ENCODE results near the genes GOLGA6L7 and TJP1.

DNA sequence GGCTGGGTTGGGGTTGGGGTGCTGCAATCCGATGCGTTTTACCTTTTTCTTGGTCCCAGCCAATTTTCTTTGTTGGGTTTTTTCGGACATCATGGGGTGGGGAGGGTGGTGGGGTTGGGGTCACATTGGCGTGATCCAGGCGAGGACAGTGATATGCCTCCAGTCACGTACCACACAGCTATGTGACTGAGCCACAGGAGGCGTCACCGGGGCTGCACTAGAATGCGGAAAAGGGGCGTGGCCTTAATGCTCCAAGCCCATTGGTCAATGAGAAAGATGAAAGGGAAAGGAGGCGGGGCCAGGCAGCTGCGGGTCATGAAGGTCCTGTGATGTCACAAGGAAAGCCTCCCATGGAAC is at the start of gene GOLGA6L7:
Gene GOLGA6L7, minus strand, starts transcription at position 188 of the 357 bp plus-strand sequence.
- PRO-cap: no peak
- RAMPAGE, long total RNA, 3 experiments: no peak in any of the 3 experiments

DNA sequence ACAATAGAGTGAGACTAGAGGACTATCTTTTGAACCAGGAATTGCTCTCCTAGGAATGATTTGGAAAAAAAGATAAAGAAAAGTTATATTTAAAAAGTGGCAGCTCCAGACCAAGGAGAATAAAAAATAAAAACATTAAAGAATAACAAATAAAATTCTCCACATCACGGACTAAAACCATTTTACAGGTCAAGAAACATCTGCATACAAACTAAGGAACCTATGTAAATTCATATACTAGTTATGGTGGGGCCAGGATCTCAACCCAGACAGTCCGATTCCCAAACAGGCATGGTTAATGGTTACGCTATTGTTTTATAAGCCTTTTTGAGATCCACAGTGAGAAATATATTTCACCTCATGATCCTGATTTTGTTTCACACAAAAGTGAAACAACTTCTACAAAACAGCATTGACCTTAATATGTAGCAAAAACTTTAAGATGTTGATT is 1.9 kb downstream of the NSMCE3 start:
- PRO-cap: no peak
- RAMPAGE, long total RNA, 3 experiments: no peak in any of the 3 experiments

DNA sequence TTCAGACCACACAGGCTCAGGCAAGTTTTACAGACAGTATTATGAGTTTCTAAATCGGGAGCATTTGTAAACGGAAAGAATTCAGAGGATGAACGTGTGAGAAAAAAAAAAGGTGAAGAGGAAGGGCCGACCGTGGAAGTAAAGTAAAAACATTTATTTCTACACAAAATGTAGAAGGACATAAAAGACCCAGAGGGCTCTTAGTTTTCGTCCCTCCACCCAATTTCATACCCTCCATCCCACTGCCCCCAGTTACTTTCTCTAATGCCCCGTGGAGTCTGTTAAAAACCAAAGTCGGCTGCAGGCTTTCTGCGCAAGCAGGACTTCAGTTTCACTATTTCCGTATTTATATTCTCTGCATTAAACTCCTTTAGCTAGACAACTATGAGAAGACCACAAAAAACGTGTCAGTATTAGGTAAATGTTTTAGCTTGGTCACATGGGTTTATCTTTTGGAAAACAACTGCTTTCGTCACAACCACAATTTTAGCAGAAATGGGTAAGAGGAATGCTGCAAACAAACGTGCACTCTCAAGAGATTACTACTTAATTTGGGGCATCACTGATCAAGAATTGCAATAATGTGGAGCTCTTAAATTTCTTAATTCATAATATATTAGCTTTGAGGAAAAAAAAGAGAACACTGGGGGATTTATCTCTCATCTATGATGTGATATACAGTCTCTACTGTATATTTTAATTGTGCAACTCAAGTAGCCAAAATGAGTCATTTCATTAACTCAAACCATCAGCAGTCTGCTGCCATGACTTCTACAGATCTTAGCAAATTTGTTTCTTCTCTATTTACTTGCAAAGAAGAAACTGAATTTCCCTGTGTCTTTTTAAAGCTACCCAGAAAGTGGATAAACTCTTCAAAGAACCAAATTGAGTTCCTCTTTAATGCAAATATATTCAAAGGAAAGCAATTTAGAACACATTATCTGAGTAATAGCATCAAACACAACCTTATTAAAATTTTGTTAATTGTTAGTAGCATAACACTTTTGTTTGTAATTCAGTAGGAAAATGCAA is 720 bp upstream of the NSMCE3 start:
- PRO-cap: no peak
- RAMPAGE, long total RNA, 3 experiments: no peak in any of the 3 experiments

DNA sequence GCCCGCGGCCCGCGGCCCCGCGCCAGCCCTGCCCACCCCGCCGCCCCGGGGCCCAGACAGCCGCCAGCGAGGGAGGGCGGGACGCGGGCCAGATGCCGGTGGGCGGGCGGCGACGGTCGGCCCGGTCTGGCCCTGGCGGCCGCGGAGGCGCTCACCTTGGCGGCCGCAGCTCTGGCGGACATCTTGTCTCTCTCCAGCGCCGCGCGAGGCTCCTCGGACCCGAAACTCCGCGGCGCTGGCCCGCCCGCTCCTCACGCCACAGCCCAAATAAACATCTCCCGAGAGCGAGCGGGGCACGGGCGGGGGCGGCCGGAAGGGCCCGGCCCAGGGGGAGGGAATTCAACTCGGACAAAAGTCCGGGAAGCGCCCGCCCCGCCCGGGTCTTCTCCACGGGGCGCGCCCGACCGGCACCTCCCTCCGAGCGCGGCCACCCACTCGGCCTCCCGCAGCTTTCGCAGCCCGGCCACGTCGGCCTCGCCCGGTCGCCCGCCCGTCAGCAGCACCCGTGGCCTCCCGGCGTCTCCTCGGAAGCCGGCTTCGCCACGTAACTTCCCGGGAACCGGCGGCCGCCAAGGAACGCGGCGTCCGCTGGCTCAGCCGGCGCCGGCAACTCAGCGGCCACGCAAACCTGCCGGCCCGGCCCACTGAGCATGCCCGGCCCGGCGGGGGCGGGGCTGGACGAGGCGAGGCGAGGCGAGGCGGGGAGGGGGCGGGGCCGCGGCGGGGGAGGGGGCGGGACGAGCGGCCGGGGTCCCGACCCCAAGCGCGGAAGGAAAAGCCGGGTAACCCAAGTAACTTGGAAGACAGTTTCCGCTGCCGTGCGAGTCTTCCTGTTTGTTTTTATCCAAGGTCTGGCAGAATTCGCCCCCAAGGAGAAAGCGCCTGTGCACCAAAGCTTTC is at the start of gene TJP1:
Gene TJP1, minus strand, starts transcription at position 622 of the 900 bp plus-strand sequence.
- PRO-cap: bidirectional peak, plus-strand start at position 379 of the sequence, minus-strand start at position 265 of the sequence; bidirectional peak, plus-strand start at position 718 of the sequence, minus-strand start at position 613 of the sequence
- RAMPAGE, long total RNA, 3 experiments: start-site peak on the plus strand in 1 of 3 experiments, centred at position 778 of the sequence, 9 reads per replicate; start-site peak on the minus strand in 2 of 3 experiments, centred at positions 261 to 284 of the sequence, 709 to 1,809 reads per replicate

- PRO-cap: no peak
- RAMPAGE, long total RNA, 3 experiments: no peak in any of the 3 experiments
Observed at GRCh38 chr15:29921088-29921687, 98.9 kb upstream of the TJP1 start.

GRCh38 chr15:30045637-30046277 is 37.0 kb upstream of the GOLGA8J start:
- PRO-cap: no peak
- RAMPAGE, long total RNA, 3 experiments: no peak in any of the 3 experiments

- PRO-cap: no peak
- RAMPAGE, long total RNA, 3 experiments: no peak in any of the 3 experiments
Observed at GRCh38 chr15:30922387-30923138, 18.8 kb downstream of the FAN1 start.

- PRO-cap: unidirectional peak, minus-strand start at chr15:31024411
- RAMPAGE, long total RNA, 3 experiments: no peak in any of the 3 experiments
Observed at GRCh38 chr15:31024139-31024937, 32.9 kb upstream of the MTMR10 start.

DNA sequence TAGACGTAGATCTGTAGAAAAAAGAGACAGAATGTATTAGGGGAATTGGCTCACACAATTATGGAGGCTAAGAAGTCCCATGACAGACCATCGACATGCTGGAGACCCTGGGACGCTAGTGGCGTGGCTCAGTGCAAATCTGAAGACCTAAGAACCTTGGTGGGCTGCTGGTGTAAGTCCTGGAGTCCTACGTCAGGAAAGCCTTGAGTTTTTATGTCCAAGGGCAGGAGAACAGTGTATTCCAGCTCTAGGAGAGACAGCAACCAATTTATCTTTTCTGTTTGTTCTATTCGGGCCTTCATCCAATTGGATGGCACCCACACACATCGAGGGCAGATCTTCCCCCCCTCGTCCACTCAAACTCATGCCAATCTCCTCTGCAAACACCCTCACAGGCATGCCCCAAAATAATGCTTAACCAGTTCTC is 102.3 kb upstream of the TRPM1 start:
- PRO-cap: no peak
- RAMPAGE, long total RNA, 3 experiments: no peak in any of the 3 experiments

DNA sequence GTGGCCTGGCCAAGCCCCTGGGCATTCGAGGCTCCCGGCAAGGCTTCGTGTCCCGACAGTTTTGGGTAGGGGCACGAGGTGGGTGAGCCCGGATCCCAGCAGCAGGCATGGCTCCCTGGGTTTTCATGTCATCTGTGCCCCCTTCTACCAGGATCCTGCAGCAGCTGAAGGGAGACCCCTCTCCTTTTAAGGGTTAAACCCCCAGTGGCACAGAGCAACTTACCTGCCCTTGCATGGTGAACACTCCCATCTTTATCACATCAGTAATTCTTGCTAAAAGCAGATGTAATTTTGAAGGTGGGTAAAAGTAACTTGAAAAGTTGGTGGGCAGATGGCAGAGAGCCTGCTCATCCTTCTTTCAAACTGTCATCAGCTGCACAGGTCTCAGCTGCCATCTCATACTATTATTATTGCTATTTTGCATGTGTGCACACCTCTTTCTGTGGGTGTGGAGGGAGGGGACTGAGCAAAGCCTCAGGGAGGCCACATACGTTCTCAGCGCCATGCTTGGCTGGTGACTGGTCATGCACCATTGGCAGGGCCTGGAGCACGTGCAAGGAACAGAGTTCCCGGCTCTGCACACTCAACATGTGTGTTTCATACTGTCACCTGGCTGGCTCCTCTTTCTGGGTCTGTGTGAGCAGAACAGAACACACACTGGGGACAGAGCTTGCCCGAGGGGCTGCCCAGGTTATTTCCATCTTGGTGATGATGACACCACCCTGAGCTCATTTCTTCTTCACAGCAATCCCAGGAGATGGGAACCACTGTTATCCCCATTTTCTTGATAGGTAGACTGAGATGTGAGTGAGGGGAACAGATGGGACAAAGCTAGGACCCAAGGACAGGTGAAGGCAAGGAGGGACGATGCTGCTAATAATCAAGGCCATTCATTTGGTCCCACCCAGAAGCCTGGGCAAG is 95.9 kb upstream of the KLF13 start:
- PRO-cap: no peak
- RAMPAGE, long total RNA, 3 experiments: no peak in any of the 3 experiments

DNA sequence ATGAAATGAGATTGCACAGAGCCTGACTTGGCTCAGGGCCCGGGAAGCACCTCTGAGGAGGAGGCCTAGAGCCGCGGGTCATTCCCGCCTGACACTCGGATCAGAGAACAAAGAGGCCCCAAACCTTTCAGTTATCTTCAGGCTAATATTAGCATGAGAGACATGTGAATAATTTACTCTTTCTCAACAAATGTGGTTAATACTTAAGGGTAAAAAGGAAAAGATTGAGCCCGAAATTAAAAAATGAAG is 90.7 kb upstream of the KLF13 start:
- PRO-cap: no peak
- RAMPAGE, long total RNA, 3 experiments: no peak in any of the 3 experiments

- PRO-cap: no peak
- RAMPAGE, long total RNA, 3 experiments: no peak in any of the 3 experiments
Observed at GRCh38 chr15:31322563-31323084, 4.0 kb upstream of the KLF13 start.

DNA sequence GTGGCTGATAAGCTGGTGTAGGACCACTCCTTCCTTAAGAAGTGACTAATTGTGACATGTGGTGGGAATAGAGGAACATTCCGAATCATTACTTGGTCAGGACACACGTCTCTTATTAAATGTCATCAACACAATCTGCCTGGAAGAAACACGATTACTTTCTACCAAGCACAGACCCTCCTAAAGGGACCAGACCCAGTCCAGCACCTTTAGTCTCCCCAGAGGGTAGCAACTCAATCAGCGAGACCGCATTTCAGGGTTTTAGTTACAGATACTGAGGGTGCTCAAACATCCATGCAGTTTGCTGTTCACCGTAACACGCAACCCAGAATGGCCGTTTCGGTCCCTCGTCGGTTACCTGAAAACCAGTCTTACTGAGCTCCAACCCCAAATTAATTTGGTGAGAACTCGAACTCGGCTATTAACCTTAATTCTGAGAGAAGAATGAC is 1.6 kb upstream of the KLF13 start:
- PRO-cap: no peak
- RAMPAGE, long total RNA, 3 experiments: no peak in any of the 3 experiments

GRCh38 chr15:31333801-31334276 is 7.2 kb downstream of the KLF13 start:
- PRO-cap: no peak
- RAMPAGE, long total RNA, 3 experiments: no peak in any of the 3 experiments

- PRO-cap: no peak
- RAMPAGE, long total RNA, 3 experiments: no peak in any of the 3 experiments
Observed at GRCh38 chr15:31368674-31368894, 41.9 kb downstream of the KLF13 start.

DNA sequence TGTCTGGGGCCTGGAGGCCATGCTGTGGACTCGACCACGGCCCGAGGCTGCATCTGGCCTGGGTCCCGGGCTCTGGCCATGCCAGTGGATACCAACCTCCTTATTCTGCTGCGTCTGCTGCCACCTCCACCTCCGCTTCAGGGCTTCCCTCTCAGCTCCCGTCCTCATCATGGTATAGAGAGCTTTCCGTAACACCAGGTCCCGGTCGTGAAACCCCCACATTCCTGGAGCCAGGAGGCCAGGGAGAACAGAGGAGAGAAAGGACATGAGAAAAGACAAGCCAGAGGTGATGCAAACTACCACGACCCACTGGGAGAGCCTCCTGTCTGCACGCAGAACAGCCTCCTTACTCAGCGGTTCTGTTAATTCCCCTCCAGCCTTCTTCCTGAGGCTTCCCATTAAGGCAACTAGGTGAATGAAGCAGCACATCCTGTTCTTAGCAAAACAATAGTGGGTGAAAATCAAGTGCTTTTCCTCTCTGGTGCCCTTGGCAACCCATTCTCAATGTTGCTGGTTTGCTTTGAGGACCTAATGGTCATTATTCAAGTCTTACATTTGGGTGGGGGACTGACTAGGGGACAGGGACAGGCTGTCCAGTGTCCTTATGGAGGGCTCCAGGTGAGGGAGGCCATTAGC is 200.6 kb downstream of the KLF13 start:
- PRO-cap: no peak
- RAMPAGE, long total RNA, 3 experiments: no peak in any of the 3 experiments

- PRO-cap: no peak
- RAMPAGE, long total RNA, 3 experiments: no peak in any of the 3 experiments
Observed at GRCh38 chr15:31554093-31554707, 227.6 kb downstream of the KLF13 start.

DNA sequence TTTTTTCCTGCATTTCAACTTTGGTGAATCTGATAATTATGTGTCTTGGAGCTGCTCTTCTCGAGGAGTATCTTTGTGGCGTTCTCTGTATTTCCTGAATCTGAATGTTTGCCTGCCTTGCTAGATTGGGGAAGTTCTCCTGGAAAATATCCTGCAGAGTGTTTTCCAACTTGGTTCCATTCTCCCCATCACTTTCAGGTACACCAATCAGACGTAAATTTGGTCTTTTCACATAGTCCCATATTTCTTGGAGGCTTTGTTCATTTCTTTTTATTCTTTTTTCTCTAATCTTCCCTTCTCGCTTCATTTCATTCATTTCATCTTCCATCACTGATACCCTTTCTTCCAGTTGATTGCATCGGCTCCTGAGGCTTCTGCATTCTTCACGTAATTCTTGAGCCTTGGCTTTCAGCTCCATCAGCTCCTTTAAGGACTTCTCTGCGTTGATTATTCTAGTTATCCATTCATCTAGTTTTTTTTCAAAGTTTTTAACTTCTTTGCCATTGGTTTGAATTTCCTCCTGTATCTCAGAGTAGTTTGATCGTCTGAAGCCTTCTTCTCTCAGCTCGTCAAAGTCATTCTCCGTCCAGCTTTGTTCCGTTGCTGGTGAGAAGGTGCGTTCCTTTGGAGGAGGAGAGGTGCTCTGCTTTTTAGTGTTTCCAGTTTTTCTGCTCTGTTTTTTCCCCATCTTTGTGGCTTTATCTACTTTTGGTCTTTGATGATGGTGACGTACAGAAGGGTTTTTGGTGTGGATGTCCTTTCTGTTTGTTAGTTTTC is 238.8 kb downstream of the OTUD7A start:
- PRO-cap: no peak
- RAMPAGE, long total RNA, 3 experiments: no peak in any of the 3 experiments

DNA sequence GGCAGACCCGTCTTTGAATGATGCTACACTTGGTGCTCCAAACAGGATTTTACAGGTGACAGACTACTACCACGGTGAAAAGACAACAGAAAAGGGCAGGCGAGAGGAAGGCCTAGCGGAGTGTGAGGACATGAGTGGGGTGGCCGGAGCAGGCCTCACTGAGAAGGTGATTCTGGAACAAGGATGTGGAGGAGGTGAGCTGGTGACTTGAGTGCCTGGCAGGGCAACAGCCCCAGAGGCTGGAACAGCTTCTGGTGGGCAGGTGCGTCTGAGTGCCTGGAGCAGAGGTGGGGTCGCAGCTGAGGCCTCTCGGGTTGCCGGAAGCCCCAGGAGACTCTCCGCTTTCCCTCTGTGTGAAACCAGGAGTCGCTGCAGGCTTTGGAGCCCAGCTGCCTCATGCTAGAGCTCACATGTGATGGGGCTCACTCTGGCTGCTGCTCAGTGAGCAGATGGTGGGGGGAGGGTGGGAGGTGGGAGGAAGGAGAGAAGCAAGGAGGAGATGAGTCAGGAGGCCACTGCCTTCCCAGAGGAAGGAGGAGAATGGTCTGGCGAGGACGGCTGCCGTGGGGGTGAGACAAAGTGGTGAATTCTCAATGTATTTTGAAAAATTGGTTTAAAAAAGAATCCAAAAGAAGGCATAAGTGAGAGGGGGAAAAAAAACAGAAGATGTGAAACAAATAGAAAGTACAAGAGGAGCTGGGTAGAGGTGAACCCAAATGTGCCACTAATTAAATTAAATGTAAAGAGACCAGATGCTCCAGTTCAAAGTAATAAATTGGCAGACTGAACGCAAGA is 130.3 kb downstream of the OTUD7A start:
- PRO-cap: no peak
- RAMPAGE, long total RNA, 3 experiments: no peak in any of the 3 experiments

- PRO-cap: no peak
- RAMPAGE, long total RNA, 3 experiments: no peak in any of the 3 experiments
Observed at GRCh38 chr15:32030804-32031292, 533 bp downstream of the CHRNA7 start.